Adrenal gland (tissue), 7 donors: Measurements from ENCODE around the gene ACTL7B.

GRCh38 chr9:105006963-105007710, 79.2 kb upstream of the ABCA1 start:
- PRO-cap, 3 experiments, result peak in 2 of 3 experiments; most common plus-strand start chr9:105007353 (in 2)
- RAMPAGE, long total RNA, 4 experiments, result no peak in any of the 4 experiments
- RRBS, result no CpG with 5 or more reads among the region's 3 CpGs

GRCh38 chr9:105205600-105206226, 38.7 kb upstream of the SLC44A1 start:
- PRO-cap, 3 experiments, result no peak in any of the 3 experiments
- RAMPAGE, long total RNA, 4 experiments, result no peak in any of the 4 experiments
- RRBS, result no CpG with 5 or more reads among the region's 2 CpGs

DNA sequence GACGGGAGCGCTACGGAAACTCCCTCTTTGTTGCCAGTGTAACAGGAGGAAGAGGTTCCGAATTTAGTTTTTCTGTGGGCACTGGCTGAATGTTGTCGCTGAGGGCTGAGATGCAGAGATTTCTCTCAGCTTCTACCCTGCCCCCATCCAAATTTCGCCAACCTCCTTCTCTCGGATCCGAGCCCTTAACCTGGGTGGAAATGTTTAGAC, 1.1 kb downstream of the SLC44A1 start:
- PRO-cap, 3 experiments, result peak in 3 of 3 experiments; most common plus-strand start position 66 of the sequence (in 3)
- RAMPAGE, long total RNA, 4 experiments, result no peak in any of the 4 experiments
- RRBS, result no CpG with 5 or more reads among the region's 8 CpGs

GRCh38 chr9:105374232-105374882, 73.5 kb upstream of the FSD1L start:
- PRO-cap, 3 experiments, result no peak in any of the 3 experiments
- RAMPAGE, long total RNA, 4 experiments, result no peak in any of the 4 experiments
- RRBS, result no CpG with 5 or more reads among the region's 4 CpGs

DNA sequence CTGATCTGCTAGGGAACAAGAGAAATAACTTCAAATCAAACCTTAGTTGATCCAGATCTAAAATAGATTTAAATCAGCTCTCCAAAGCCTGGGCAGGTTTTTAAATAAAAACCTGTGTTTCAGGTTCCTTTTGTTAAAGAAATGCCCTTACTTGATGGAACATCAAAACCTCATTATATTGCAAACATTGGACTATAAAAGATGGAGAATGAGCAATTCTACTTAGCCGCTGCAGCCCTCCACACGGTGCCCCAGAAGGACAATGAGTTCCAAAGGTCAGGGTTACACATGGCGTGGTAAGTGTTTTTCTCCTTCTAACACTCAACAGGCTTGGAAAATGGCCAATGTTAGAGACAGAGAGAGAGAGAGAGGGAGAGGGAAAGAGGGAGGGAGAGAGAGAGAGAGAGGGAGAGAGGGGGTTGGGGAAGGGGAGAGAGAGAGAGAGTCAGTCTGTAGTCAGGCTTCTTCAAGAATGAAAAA, 324.6 kb downstream of the TMEM38B start:
- PRO-cap, 3 experiments, result no peak in any of the 3 experiments
- RAMPAGE, long total RNA, 4 experiments, result no peak in any of the 4 experiments
- RRBS, result no CpG with 5 or more reads among the region's 3 CpGs

- PRO-cap, 3 experiments, result peak in 3 of 3 experiments; most common plus-strand start chr9:106861434 (in 2); most common minus-strand start chr9:106860956 (in 2)
- RAMPAGE, long total RNA, 4 experiments, result no peak in any of the 4 experiments
- RRBS, result 3% methylated on average over 18 of the region's 55 CpGs
These were observed 2.0 kb upstream of the ZNF462 start for GRCh38 chr9:106860613-106861675.

DNA sequence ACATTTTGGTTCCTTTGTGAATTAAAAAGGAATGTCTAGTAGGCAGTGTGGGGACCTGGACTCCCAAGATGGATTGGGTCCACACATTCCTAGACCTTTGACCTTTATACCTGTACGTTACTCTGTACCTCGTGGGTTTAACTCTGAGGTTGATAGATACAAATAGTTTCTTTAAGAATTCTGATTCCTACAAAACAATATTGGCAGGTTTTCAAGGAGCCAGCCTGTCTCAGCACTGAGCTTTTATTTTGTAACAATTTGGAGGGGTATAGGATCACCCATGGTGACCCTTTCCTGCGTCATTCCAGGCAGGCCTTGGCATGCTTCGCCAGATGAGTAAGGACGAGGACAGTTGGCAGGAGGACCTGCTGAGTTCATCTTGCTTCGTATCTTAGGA, 17.8 kb downstream of the ZNF462 start:
- PRO-cap, 3 experiments, result peak in 1 of 3 experiments; most common plus-strand start position 345 of the sequence (in 1)
- RAMPAGE, long total RNA, 4 experiments, result no peak in any of the 4 experiments
- RRBS, result no CpG with 5 or more reads among the region's 6 CpGs

DNA sequence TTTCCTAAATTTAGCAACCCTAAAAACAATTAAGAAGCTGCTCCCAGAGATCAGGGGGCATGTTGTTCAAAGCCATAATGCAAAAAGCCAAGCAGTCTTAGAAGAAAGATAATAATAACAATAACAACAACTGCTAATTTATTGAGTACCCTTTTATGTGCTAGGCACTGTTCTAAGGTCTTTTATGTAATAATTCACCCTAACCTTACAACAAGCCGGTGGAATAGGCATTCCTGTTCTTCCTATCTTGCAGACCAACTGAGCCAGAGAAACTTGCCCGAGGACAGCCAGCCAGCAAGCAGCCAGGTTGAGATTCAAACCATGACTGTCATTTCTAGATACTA, 90.7 kb upstream of the RAD23B start:
- PRO-cap, 3 experiments, result no peak in any of the 3 experiments
- RAMPAGE, long total RNA, 4 experiments, result no peak in any of the 4 experiments
- RRBS, result no CpG with 5 or more reads among the region's 2 CpGs

DNA sequence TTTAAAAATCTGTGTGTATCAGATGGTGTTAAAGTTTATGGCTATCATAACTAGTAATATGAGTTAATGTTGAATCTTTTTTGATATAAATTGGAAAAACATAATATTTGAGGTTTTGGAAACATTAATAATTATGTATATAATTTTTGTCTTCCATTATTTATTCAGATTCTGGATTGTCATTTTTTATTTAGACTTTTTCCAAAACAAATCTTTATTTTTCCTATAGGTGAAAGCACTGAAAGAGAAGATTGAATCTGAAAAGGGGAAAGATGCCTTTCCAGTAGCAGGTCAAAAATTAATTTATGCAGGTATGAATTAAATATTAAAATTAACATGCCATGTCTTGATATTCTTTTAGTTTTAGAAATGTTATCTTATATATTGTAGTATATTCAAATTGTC, 16.8 kb downstream of the RAD23B start:
- PRO-cap, 3 experiments, result no peak in any of the 3 experiments
- RAMPAGE, long total RNA, 4 experiments, result start-site peak on the plus strand in 1 of 4 experiments, centred at position 291 of the sequence, 26 reads per replicate

DNA sequence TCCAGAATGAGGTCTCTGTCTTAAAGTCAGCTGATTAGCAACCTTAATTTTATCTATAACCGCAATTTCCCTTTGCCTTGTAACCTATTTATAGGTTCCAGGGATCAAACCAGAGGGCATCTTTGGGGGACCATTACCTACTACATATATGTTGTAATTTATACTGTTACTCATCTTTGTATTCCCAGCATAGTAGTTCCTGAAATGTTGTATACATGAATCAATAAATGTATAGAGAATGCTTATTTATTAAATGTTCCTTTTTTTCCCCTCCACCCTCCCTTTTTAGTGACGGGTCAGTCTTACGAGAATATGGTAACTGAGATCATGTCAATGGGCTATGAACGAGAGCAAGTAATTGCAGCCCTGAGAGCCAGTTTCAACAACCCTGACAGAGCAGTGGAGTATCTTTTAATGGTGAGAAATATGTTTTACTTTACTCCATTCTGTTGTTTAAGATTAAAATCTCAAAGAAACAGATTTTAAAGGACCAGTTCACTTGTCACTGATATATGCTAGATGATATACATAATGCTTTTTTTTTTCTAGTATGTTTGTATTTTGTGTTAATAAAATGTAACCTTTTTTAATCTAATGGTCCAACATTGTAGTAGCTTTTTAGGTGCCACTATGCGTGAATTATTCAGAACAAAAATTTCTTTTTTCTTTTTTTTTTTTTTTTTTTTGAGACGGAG, 35.5 kb downstream of the RAD23B start:
- PRO-cap, 3 experiments, result no peak in any of the 3 experiments
- RAMPAGE, long total RNA, 4 experiments, result start-site peak on the plus strand in 1 of 4 experiments, centred at position 356 of the sequence, 95 reads per replicate
- RRBS, result no CpG with 5 or more reads among the region's 6 CpGs

DNA sequence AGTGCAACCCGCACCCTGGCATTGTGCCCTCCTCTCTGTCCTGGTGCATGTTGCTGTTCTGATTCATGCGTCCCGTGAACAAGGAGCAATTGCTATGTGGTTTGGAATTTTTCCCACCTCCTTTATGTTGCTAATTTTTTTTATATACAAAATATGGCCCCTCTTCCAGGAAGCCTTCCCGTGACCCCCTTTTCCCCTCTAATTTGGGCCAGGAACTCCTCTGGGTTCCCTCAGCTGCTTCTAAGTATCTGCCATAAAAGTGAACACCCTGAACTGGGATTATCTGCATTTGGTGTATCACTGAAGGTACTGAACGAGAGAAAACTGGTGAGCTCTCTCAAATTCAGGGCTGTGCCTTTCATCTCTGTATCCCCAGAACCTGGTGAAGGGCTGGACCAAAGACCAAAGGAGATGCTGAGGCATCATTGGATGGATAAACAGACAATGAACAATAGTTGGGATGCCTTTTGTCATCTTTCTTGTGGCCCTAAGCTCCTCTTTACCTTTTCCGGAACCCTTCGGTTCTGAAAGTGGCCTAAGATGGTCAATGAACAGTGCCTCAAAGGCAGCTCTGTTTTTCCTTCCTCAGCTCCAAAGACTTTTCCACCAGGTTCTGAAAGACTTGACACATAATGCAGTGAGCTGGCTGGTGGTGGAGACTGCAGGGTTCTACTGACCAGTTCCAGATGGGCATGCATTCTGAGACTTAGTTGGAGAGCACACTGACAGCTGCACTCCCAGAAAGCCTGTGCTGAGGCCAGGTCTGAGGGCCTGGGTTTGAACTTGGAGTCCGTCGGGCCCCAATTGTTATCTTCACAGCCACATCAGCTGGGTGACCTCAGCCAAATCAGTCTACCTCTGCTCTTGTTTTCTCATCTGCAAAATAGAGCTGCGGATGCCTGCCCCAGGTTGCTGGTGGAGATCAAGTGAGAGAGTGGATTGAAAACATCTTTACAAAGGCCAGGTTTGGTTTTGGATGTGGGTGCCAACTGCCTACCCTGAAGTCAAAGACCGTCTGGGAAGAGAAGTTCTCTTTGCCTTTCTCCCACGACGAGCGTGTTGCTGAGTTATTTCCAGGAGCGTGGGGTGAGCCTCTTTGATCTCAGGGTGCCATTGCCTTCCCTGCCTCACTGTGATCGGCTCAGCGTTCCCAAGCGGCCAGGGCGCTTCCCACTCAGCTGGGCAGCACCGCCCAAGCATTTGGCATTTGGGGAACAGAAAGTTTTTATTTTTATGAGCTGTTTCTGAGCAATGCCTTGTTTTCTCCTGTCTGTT, 54.5 kb downstream of the RAD23B start:
- PRO-cap, 3 experiments, result no peak in any of the 3 experiments
- RAMPAGE, long total RNA, 4 experiments, result no peak in any of the 4 experiments
- RRBS, result no CpG with 5 or more reads among the region's 20 CpGs

- PRO-cap, 3 experiments, result no peak in any of the 3 experiments
- RAMPAGE, long total RNA, 4 experiments, result no peak in any of the 4 experiments
- RRBS, result no CpG with 5 or more reads among the region's 6 CpGs
These were observed 56.0 kb downstream of the RAD23B start for GRCh38 chr9:107338938-107339549.

GRCh38 chr9:107540211-107540478, 50.6 kb upstream of the KLF4 start:
- PRO-cap, 3 experiments, result no peak in any of the 3 experiments
- RAMPAGE, long total RNA, 4 experiments, result no peak in any of the 4 experiments

DNA sequence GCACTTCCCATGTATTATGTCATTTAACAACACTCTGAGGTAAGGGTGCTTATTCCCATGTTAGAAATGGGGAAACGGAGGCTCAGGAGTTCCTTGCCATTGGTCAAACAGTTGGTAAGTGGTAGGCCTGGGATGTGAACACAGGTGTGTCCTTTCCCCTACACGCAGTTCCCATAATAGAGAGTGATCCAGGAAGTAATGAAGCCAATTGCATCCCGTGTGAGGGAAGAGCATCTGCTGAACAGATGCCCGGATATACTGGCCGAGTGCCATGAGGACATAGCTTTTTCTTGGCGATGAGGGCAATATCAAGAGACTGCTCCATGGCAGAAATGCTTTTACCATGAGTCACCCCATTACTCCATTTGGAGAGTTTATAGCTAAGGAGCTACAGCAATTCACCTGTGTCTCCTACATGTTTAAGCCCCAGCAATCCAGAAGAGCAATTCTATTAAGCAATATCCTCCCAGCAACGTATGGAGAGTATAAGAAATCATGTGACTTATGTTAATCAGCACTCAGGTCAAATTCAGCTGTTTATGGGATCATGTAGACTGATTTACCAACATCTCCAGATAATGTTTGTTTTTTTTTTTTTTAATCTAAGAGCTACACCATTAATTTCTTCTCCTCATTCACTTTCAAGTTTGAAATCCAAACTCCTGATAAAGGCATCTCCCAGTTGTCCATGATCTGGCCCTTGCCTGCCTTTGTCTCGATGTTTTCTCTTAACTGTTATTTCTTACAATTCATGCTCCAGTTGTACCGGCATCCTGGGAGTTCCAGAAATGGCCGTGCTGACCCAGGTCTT, 222.0 kb upstream of the KLF4 start:
- PRO-cap, 3 experiments, result no peak in any of the 3 experiments
- RAMPAGE, long total RNA, 4 experiments, result no peak in any of the 4 experiments
- RRBS, result no CpG with 5 or more reads among the region's 10 CpGs

DNA sequence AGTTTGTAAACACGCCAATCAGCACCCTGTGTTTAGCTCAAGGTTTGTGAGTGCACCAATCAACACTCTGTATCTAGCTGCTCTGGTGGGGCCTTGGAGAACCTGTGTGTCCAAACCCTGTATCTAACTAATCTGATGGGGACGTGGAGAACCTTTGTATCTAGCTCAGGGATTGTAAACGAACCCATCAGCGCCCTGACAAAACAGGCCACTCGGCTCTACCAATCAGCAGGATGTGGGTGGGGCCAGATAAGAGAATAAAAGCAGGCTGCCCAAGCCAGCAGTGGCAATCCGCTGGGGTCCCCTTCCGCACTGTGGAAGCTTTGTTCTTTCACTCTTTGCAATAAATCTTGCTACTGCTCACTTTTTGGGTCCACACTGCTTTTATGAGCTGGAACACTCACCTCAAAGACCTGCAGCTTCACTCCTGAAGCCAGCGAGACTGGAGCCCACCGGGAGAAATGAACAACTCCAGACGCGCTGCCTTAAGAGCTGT, 461.6 kb downstream of the ACTL7B start:
- PRO-cap, 3 experiments, result no peak in any of the 3 experiments
- RAMPAGE, long total RNA, 4 experiments, result no peak in any of the 4 experiments
- RRBS, result no CpG with 5 or more reads among the region's 11 CpGs

DNA sequence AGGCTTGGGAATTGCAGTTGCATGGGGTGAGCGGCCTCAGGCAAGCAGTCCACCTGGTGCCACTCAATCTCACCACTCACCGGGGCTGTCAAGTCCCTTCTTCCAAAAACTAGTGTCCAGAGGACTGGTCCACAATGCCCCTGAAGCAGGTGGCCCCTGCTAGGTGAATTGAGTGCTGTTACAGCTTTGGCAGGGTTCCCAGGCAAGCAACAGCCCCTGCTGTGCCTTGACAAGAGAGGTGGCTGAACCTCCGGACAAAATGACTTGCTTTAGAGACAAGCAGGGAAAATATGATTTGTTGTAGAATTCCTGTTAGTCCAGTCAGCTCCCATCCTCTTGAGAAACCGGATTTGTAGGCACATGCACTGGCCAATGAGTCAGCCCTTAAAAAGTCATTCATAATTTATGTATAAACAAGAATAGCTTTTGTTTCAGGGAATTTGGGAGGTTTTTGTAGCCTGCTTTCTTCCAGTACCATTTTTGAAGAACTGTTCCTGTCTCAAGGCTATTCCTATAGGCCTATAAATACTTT, 411.2 kb downstream of the ACTL7B start:
- PRO-cap, 3 experiments, result no peak in any of the 3 experiments
- RAMPAGE, long total RNA, 4 experiments, result no peak in any of the 4 experiments
- RRBS, result 50% methylated on average over 2 of the region's 4 CpGs

DNA sequence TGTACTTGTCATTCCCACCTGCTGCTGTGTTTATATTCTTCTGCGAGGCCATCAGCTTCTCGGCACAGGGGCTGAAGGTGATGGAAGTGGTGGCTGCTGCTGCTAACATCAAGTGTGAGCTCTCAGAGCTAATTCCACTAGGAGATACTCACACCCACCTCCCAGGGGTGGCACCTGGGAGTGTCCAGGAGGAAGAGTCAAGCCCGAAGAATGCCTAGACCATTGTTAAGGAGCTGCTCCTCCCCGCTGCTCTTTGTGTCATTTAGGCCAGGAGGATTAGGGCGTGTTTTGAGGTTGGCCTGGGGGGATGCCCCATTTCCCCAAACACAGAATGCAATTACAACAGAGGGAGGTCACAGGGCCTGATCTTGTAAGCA, 312.6 kb downstream of the ACTL7B start:
- PRO-cap, 3 experiments, result no peak in any of the 3 experiments
- RAMPAGE, long total RNA, 4 experiments, result no peak in any of the 4 experiments
- RRBS, result no CpG with 5 or more reads among the region's 5 CpGs

- PRO-cap, 3 experiments, result no peak in any of the 3 experiments
- RAMPAGE, long total RNA, 4 experiments, result no peak in any of the 4 experiments
- RRBS, result no CpG with 5 or more reads among the region's 6 CpGs
These were observed 303.0 kb downstream of the ACTL7B start for GRCh38 chr9:108552741-108553147.

- PRO-cap, 3 experiments, result no peak in any of the 3 experiments
- RAMPAGE, long total RNA, 4 experiments, result no peak in any of the 4 experiments
- RRBS, result no CpG with 5 or more reads among the region's 14 CpGs
These were observed 13.0 kb downstream of the ACTL7B start for GRCh38 chr9:108842830-108843239.

- PRO-cap, 3 experiments, result no peak in any of the 3 experiments
- RAMPAGE, long total RNA, 4 experiments, result no peak in any of the 4 experiments
- RRBS, result 87% methylated on average over 3 of the region's 12 CpGs
These were observed at the start of gene ACTL7B for GRCh38 chr9:108855790-108856369. Gene ACTL7B (minus strand): TSS chr9:108855986.